Iris pigment epithelial cell (primary cell): ENCODE measurements around the genes ZFP28, TRAPPC2B, ZNF419, ZNF552 and ZNF584.

DNA sequence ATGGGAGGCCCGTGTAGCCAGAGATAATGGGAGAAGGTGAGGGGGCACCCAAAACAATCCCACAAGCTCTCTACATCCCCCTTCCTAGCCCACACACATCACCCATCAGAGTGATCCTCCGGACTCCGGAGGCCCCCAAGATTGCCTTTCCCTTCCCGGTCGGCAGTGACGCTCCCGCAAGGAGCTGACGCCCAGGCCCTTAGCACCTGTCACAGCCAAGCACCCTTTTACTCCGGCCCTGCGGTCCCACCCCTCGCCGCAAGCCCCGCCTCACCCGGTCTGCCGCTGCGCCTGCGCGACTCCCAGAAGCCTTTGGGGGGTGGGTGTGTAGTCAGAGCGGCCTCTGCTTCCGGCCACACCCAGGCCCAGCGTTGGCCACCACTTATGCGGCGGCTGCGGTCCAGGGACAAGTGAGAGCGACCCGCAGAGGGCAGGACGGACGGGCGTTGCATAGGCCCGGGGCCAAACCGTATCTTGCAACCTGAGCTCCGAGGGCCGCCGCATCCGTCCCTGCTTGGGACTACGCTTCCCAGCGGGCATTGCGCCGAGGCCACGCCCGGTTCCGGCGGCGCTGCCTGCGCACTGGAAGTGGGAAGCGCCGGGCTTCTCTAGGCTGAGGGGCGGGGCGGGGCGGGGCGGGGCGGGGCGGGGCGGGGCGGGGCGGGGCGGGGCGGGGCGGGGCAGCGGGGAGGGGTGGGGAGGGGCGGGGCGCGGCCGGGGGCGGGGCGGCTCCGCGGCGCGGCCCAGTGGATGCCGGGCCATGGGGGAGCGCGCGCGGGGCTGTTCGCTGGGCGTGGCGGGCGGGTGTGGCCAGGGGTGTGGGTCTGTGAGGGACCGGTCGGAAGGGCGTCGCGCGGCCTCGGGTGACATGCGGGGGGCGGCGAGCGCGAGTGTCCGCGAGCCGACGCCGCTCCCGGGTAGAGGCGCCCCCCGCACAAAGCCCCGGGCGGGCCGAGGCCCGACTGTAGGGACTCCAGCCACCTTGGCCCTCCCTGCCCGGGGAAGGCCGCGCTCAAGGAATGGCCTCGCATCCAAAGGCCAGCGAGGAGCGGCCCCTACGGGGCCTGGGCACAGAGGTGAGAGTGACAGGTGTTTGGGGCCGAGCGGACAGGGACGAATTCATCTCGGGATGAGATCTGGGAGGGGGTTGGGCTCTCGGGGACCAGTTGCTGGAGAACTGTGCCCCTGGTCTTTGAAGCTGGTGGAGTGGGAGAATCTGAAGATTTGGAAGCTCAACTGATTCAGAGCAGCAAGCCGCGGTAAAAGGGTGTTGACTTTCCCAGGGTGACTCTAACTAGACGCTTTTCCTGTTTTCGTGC lies at the start of gene ZFP28:
Gene ZFP28, plus strand, starts transcription at position 798 of the 1,319 bp plus-strand sequence.
- RRBS: 3% methylated on average over 65 of the region's 119 CpGs

DNA sequence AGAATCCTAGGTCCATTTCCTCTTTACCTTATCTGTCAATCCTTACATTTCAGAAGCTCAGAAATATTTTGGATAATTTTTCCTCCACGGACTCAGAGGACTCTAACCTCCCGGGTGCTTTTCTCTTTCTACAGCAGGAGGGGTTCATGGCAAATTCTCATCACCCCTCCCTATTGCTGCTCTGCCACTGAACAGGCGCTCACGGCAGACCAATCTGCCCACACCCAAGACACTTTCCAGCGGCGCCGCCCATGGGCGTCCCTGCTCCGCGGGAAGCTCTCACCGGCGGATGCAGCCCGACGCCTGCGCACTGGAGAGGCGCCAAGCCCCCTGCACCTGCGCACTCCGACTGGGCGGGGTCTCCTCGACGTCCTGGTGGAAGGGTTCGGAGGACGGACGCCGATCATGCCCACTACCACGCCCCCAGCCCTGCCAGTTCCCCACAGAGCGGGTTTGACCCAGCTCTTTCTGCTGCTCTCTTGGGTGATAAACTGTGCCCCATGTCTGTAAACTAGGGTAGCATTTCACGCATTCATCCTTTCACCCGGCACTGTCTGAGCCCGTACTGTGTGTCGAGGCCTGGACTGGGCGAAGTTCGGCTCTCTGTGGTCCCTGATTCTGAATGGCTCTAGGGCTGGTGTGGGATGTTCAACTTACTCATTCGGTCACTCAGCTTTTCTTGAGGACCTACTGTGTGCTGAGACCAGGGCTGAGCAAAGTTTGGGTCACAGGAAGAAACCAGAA lies 10.7 kb downstream of the ZNF835 start:
- RRBS: no CpG with 5 or more reads among the region's 34 CpGs

DNA sequence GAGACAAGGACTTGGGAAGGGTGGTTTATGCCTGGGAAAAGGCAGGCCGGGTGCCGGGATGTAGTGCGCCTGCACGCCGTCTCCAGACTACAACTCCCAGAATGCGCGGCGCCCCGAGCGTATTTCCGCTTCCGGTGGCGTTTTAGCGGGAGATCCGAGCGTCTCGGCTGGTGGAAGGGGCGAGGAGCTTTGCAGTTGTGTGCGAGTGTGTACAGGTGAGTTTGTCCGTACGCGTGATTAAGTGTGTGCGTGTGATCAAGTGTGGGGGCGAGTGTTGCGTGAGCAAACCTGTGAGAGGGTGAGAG lies 75.4 kb downstream of the PEG3 start:
- RRBS: 4% methylated on average over 11 of the region's 25 CpGs

GRCh38 chr19:56815847-56816397 lies 24.6 kb downstream of the PEG3 start:
- RRBS: no CpG with 5 or more reads among the region's 6 CpGs

GRCh38 chr19:56842281-56842609 lies 1.7 kb upstream of the PEG3 start:
- RRBS: no CpG with 5 or more reads among the region's 1 CpG

DNA sequence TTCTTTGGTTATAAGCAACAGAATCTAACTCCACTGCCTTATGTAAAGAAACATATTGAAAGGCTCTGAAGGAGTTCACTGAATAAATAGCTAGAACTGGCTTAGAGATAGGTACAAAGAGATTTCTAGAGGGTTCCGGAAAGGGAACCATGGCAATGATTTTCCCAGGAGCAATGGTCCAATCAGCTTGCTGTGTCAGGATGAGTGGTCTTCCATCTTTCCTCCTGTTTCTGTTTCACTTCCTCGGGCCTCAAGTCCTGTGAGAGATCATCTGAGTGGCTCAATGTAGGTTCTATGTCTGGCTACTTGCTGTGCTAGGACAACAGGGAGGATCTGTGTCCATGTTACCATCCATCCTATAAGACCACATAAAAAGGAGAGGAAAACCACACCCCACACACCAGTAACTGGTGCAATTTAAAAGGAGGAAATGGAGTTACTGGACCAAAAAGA lies 2.1 kb downstream of the AURKC start:
- RRBS: no CpG with 5 or more reads among the region's 2 CpGs

- RRBS: no CpG with 5 or more reads among the region's 3 CpGs
These were observed 12.8 kb downstream of the ZNF460 start for GRCh38 chr19:57292796-57293843.

DNA sequence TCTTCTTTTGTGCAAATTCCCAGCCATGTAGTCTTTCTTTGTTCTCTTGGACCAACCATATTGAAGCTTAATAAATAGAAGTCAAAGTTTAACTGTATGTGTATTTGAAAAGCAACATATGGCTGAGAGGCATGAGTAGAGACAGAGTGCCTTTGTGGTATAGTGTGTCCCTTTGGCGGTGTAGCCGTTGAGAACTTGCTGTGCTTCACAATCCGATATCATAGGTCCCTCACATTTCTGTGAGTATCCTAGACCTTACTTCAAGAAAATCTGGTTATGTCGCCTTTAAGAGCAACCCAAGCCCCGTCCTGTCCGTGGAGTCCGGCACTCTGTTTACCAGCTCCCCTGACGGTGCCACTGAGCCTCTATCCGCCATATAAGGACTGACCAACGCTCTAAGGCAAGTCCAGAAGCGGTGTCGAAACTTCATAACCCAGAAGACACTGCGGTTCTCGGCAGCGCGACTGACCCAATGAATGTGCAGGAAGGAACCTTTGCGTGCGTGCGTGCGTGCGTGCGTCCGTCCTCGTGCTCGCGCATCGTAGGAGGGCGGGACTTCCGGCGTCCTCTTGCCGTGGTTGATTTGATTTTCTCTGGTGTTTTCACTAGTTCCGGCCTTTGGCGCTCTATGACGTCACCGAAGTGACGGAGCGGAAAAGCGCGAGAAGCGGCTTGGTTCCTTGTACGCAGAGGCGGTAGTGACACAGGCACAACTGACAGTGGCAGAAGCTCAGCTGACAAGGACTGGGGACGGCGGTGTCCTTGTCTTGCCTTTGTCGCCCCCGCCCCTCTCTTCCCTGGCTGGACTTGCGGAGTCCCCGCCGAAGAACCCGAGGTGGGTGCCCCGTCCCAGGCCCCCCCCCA lies at the start of gene TRAPPC2B:
Gene TRAPPC2B, plus strand, starts transcription at position 683 of the 864 bp plus-strand sequence.
- RRBS: no CpG with 5 or more reads among the region's 51 CpGs

GRCh38 chr19:57487390-57488350 lies at the start of gene ZNF419:
ZNF419 (plus strand) TSS chr19:57487750.
- RRBS: 1% methylated on average over 15 of the region's 69 CpGs

DNA sequence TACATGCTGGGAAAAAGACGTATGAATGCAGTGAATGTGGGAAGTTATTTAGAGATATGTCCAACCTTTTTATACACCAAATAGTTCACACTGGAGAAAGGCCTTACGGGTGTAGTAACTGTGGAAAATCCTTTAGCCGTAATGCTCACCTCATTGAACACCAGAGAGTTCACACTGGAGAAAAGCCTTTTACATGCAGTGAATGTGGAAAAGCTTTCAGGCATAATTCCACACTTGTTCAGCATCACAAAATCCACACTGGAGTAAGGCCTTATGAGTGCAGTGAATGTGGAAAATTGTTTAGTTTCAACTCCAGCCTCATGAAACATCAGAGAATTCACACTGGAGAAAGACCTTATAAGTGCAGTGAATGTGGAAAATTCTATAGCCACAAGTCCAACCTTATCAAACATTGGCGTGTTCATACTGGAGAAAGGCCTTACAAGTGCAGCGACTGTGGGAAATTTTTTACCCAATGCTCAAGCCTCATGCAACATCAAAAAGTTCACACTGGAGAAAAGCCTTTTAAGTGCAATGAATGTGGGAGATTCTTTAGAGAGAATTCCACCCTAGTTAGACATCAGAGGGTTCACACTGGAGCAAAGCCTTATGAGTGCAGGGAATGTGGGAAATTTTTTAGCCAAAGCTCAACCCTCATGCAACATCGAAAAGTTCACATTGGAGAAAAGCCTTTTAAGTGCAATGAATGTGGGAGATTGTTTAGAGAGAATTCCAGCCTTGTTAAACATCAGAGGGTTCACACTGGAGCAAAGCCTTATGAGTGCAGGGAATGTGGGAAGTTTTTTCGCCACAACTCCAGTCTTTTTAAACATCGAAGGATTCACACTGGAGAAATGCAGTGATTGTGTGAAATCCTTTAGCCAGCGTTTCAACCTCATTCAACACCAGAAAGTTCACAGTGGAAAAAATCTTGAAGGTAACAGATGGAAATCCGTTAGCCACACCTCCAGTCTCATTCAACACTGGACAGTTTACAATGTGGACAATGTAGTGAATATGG lies 6.0 kb downstream of the ZNF419 start:
- RRBS: no CpG with 5 or more reads among the region's 10 CpGs

- RRBS: no CpG with 5 or more reads among the region's 3 CpGs
These were observed 2.5 kb downstream of the ZNF552 start for GRCh38 chr19:57812161-57812684.

DNA sequence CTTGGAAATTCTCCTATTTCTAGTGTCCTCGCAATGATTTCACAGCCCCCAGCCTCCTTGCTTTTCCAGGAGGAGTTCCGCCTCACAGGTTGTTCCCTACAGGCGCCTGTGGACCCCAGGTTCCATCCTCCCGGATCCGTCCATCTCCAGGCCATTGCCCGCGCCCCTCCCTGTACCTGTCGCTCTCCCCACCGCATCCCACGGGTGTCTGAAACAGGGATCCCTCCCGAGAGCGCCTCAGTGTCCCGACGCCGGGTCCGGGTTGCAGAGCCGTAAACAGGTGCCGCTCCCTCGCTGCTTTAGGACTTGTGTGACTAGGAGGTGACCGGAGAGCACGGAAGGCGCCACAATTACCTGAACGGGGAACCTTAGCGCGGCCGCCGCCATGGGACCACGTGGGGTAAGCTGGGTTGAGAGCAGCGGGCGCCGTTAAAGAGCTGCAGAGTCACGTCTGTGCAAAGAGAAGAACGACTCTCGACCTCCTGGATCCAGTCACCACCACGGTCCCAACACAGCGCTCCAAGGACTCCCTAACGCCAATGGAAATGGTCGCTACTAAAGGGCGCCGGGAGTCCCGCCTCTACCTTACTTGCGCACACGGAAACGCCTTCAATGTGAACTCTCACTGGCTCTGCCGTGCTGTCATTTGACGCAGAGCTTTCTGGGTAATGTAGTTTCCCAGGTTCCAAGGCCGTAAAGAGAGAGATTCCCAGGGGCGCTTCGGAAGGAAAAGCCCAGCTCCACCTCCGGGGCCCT lies at the start of gene ZNF552:
Gene ZNF552, minus strand, starts transcription at position 557 of the 756 bp plus-strand sequence.
- RRBS: 32% methylated on average over 6 of the region's 50 CpGs

GRCh38 chr19:57819447-57820480 lies 5.1 kb upstream of the ZNF552 start:
- RRBS: 1% methylated on average over 13 of the region's 55 CpGs

- RRBS: no CpG with 5 or more reads among the region's 11 CpGs
These were observed 800 bp downstream of the ZNF814 start for GRCh38 chr19:57888030-57888444.

DNA sequence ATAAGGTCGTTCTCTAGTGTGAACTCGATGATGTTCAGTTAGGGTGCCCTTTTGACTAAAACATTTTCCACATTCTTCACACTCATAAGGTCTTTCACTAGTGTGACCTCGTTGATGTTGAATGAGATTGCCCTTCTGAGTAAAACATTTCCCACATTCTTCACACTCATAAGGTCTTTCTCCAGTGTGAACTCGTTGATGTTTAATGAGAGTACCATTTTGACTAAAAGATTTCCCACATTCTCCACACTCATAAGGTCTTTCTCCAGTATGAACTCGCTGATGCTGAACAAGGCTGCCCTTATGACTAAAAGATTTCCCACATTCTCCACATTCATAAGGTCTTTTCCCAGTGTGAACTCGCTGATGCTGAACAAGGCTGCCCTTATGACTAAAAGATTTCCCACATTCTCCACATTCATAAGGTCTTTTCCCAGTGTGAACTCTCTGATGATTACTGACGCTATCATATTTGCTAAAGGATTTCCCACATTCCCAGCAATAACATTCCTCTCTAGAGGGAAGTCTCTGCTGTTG lies 8.1 kb downstream of the ZNF418 start:
- RRBS: no CpG with 5 or more reads among the region's 7 CpGs

- RRBS: 19% methylated on average over 27 of the region's 83 CpGs
These were observed 636 bp downstream of the ZNF135 start for GRCh38 chr19:58059385-58060451.

DNA sequence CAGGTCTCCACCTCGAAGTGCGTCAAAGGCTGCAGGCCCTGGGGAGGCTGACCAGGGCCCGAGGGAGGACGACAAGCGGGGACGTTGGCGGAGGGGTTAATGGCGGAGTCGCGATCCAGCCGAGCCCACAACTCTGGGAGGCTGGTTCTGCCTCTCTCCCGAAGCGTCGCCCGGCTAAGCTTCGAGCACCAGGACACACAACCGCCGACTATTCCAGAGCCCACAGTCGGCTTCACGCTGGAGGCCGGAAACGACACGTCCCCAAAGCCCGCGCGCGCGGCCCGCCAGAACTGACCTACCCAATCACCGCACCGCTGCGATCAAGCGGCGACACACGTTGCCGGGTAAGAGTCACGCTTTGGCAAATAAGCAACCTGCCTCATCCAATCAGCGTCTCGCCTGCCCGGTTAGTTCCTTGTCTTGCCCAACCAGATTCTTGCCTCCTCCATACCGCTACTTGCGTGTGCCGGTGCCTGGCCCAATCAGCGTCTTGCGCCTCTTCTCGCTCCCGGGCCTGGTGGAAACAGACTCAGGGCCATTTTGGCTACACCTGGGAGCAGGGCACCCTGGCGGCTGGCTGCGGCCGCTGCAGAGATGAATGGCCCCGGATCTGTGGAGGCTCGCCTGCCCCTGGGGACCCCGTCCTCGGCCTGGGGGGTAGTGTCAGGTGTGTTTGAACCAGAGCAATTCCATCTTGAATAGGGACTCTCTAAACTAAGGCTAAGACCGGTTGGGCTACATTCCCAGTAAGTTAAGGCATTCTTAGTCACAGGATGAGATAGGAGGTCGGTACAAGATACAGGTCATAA lies 11.7 kb upstream of the ZNF544 start:
- RRBS: 46% methylated on average over 35 of the region's 56 CpGs

DNA sequence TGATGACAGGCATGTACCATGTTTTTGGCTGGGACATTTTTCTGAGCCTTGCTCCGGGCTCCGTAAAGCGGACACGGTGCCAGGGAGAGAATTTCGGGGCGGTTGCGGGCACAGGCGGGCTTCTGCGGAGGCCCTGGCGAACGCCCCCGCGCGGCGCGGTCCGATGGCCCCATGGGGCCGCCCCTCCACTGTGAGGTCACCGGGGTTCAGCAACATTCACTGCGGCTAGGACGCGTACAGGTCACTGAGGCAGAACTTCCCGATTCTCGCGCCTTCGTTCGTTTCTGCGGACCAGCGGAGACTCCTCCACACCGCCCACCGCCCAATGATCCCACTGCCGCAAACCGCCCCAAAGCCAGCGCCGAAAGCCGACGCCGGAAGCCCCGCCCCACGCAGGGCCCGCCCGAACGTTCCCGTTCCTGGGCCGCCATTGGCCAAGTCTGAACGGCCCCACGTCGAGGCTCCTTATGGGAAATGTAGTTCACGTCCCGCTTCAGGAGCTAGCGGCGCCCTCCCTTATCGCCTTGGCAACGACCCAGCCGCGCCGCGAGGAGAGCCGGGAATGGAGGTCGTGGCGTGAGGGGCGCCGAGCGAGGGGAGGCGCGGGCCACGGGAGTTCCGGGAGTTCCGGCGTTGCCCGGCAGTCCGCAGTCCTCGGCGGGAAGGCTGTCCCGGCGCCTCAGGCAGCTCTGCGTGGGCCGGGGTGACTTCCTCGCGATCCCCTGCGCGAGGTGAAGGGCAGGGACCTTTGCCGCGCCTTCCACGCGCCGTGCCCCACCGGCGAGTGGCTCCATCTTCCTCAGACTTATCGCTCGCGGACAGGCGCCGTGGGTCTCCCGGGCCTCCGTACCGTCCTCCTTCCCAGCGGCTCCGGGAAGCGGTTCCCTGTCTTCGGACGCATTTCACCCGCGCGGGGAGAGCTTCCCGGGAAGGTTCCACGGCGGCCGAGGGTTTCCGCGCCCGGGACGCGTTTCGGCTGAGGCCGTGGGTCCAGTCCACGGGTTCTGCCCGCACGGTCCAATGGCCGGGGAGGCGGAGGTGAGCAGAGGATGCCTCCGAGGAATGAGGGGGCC lies at the start of gene ZNF584:
Gene ZNF584, plus strand, starts transcription at position 522 of the 1,073 bp plus-strand sequence.
- RRBS: 2% methylated on average over 50 of the region's 122 CpGs

GRCh38 chr19:58417186-58417844 lies 8.9 kb downstream of the ZNF584 start:
- RRBS: no CpG with 5 or more reads among the region's 15 CpGs

DNA sequence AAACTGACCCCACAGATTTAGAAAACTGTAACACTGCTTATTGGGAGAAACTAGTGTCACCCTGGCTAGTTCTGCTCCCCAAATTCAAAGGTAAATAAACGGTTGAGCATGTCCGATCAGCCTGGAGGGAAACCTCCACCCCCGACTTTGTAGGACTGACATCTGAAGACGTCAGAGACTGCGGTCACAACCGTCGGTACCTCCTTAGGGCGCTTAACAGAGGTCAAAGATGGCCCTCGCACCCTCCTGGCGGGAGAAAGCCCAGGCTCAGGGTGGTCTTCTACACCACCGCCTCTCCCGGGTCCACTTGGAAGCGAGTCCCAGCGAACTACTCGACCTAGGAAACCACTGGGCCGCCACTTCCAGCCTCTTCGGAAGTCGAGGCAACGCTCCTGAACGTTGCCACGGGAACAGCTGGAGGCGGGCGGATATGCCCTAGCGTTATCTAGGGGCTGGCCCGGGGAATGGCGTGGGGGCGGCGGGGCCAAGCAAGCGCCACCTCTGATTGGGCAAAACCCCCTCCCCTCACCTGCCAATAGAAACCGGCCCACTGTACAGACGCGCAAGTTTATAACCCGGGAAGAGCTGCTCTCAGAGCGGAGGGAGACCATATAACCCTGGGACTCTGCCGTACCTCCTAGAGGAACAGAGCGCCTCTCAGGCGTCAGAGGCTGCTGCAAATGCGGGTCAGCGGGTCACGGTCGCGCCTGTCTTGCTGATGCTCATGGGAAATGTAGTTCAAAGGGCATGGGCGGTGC lies 655 bp upstream of the ZNF446 start:
- RRBS: 8% methylated on average over 5 of the region's 43 CpGs